HCT116 (cell line): ENCODE measurements around a stretch of chr2.

DNA sequence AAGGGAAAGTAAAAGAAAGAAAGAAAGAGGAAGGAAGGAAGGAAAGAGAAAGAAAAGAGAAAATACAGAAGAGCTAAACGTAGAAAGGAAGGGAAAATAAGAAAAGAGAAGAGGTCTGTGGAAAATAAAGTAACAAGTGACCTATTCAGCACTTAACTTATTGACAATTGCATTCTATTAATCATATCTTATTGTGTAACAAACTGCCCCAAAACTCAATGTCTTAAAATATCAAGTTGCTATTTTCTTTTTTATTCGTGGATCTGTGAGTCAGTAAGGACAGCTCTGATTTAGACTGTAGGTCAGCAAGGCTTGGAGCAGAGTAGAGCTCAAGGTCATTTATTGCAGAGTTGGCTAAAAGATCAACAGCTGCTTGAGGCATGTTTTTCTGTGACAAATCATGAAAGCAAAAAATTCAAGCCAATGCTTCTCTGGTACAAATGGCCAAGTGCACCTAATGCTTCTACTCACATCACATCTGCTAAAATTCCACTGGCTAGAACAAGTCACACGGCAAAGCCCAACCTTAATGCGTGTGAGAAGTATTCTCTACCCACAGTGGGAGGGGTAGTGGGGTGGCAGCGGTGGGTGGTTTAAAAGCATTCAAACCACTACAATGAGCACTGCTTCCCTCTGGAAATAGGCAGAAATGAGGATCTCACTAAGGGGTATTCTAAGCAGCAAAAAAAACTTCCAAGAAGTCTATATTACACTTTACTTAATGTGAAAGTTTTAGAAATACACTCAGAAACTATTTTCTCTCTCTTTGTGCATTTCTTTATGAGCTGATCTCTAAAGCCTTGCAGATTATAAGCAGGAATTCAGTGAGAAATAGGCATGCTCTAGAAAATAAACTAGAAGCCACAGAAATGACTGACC, 497.7 kb upstream of the LRATD1 start:
- RRBS, result no CpG with 5 or more reads among the region's 5 CpGs

- RRBS, result no CpG with 5 or more reads among the region's 2 CpGs
Measured at GRCh38 chr2:14558338-14558643, 74.2 kb upstream of the LRATD1 start.

DNA sequence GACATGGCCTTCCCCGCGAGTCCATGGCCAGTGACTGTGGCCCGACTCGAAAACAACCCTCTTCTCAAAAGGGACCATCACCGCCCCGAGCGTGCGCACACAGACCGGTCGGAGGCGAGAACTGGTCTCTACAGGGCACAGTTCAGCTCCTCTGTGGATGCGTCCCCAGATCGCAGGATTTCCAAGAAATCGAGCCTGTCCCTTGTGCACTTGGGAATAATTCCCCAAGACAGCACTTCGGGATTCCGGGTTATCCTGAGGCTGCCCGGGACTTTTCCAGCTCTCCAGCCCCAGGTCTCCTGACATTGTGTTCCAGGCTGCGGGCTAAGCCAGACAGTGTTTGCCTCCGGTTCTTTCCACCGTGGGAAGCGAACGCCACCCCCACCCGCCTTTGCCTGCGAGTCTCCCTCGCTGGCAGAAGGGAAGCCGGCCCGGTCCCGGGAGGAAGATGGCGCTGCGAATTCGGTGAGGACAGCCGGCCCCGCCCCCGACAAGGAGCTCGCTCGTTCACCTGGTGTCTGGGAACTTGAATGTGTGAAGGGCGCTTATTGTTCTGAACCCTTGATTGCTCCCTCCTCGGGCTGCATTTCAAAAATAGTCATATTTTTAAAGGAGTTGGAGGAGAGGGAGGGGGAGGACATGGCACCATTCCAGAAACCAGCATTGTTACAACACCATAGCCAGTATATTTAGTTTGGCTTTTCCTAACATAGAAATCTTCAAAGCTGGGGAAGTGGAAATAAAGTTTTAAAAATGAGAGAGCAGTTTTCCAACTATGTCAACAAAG, 2.9 kb downstream of the LRATD1 start:
- RRBS, result 91% methylated on average over 3 of the region's 38 CpGs

GRCh38 chr2:14872860-14873145, 240.3 kb downstream of the LRATD1 start:
- RRBS, result no CpG with 5 or more reads among the region's 12 CpGs

- RRBS, result no CpG with 5 or more reads among the region's 12 CpGs
Measured at GRCh38 chr2:15169365-15170260, 391.5 kb downstream of the NBAS start.

DNA sequence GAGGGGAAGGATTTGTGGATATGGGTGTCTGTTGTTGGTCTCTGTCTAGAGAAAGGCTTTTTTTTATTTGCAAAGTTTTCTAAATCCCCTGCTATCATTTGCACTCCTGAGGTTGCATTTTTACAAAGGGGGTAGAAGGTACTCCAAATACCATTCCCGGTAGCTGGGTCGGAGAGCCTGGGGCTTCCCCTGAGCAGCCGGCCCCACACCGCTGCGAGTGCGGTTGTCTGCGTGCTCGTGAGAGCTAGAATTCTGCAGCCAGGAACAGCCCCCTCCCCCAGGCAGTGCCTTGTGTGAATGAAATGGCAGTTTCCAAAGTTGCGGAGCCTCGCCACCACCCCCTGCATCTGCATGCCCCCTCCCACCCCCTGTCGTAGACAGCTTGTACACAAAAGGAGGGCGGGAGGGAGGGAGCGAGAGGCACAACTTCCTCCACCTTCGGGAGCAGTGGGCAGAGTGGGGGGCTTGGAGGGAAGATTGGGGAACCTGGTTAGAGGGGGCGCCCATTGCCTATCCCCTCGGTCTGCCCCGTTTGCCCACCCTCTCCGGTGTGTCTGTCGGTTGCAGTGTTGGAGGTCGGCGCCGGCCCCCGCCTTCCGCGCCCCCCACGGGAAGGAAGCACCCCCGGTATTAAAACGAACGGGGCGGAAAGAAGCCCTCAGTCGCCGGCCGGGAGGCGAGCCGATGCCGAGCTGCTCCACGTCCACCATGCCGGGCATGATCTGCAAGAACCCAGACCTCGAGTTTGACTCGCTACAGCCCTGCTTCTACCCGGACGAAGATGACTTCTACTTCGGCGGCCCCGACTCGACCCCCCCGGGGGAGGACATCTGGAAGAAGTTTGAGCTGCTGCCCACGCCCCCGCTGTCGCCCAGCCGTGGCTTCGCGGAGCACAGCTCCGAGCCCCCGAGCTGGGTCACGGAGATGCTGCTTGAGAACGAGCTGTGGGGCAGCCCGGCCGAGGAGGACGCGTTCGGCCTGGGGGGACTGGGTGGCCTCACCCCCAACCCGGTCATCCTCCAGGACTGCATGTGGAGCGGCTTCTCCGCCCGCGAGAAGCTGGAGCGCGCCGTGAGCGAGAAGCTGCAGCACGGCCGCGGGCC, 1.4 kb downstream of the MYCN start:
- RRBS, result 73% methylated on average over 36 of the region's 74 CpGs

DNA sequence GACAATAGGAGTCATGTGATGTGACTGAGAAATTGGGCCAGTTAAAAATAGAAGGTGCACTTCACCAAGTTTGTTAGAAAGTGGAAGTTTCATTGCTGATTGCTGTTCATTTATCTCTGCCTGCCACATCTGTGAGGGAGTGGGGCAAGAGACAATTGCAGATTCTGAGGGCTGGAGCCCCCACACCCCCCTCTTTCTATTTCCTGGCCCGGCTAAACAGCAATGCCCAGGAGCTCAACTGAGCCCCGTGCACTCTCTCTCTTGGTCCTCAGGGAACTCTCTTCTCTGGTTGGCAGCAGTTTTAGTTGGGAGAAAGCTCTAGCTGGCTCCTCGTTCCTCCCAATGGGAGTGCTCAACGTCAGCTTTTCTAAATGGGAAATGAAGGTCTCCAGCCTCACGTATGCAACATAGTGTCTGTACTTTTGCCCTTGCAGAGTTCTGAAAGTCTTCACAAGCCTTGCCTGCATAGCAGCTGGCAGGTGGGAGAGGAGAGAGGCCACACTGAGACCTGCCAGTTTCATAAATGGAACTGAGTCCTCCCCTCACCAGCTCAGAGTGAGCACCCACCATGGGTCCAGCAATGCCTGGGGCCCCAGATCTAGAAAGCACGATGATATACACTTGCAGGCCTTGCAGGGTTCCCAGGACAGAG, 115.7 kb downstream of the MYCN start:
- RRBS, result no CpG with 5 or more reads among the region's 6 CpGs

GRCh38 chr2:16102789-16103601, 162.6 kb downstream of the MYCN start:
- RRBS, result 66% methylated on average over 5 of the region's 21 CpGs

- RRBS, result 82% methylated on average over 5 of the region's 43 CpGs
Measured at GRCh38 chr2:16507886-16508429, 157.7 kb downstream of the CYRIA start.

- RRBS, result no CpG with 5 or more reads among the region's 5 CpGs
Measured at GRCh38 chr2:16650341-16650964, 15.2 kb downstream of the CYRIA start.

DNA sequence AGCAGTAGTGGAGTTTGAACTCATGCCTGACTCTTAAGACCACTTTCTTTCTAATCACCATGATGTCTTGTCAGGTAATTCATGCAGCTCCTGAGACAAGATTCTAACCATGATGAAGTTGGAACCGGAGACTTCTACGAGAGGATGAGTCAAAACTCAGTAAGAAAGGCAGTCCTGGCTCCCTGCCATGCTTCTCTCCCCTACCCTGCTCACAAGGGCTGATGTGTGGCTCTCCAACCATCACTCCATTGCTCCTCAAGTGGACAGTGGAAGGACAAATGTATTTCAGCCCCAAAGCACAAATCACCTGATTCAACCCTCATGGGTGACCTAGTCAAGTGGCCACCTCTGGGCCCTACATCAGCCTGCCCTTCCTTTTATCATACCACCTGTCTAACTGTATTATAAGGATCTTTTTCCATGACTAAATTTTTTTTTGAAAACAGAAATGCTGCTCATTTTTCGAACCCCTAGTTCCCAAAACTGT, 3.1 kb downstream of the CYRIA start:
- RRBS, result no CpG with 5 or more reads among the region's 3 CpGs

DNA sequence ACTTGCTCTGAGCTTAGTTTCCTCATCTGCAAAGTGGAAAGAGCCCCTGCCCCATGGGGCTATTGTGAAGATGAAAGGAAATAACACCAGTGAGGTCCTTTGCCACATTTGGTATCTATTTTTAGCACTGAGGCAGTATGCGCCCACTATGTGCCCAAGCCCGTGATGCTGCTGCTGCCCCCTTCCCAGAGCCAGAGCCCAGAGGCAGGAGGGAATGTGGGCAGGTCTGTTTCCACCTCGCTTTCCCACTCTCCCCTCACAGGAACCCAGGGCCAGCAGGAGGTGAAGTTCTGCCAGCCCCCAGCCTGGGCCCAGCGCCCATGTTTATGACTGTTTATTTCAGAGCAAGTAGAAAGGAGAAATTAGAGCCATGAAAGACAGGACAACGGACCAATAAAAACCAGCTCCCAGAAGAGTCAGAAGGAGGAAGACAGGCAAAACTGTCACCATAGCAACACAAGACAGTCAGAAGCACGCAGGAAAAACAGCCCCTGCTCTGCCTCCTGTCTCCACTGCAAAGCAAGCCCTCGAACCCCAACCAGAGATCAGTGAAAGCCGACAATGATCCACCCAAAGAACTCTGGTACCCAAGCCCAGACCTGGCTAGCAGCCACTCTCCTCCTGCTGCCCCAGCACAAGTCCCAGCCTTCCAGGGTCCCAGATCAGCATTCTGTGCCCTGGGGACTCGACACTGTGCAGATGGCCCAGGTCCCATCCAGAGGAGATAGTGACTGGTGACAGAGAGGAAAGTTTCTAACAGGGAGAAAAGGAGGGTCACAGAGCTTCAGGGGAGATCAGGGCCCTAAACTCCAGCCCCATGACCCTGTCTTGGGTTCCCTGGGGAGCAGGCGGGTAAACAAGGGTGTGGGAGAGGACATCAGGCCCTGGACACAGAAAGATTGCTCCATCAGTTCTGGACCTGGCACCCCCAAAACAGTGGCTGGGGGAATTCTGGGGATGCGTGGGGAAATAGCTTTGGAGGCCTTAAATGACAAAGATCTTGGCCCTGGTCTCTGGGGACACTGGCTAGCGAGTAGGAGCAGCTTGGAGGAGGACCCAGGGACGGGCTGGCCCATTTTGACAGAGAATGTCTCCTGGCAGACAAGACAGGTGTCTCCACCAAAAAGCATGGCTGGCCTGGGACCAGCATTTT, 1.3 kb downstream of the CYRIA start:
- RRBS, result no CpG with 5 or more reads among the region's 13 CpGs

DNA sequence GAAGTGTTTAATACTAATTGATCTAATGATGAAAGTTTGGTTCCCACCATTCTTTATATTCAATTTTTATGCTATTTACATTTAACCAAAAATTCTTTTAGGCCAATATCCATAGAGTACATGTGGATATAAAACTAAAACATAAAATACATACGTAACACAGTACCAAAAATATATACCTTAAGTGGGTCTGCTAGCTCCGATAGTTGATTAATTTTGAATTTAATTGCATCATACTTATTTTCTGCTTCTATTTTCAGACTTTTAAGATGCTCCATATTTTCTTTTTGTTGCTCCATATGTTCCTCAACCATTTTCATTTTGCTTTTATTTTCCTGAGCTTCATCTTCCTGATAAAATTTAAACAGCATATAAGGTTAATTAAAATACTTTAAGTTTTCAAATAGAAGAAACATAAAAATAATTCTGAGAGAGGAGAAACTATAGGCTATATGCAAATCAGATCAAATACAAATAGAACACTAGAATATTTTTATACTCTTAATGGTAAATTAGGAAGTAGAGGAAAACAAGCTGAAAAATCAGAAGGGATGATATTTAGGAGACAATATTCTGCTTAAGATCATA, 53.5 kb downstream of the SMC6 start:
- RRBS, result no CpG with 5 or more reads among the region's 2 CpGs

DNA sequence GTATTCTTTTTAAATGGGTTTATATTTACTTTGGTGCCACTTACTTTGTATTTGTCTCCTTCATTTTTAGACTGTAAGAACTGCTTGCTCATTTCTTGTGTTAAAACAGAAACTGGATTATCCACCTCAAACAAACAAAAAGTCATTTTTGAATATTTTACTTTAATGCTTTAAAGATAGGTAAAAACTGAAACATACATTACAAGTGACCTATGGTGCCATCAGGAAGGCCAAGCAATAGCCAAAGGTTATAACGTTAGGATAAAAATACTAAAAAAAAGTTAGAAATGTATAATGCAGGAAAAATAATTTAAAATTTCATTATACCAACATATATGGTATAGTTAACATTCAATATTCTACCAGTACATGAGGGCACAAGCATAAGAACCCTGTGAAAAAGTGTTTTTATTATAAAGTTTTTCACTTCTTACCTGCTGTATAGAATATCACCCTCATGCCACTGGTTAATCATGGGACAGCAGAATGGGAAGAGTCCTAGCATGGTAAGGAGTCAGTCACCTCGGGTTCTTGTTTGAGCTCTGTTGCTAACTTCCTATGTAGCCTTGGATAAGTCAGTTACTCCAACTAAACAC, 27.2 kb downstream of the SMC6 start:
- RRBS, result no CpG with 5 or more reads among the region's 2 CpGs

- RRBS, result no CpG with 5 or more reads among the region's 4 CpGs
Measured at GRCh38 chr2:17731352-17732077, 22.1 kb downstream of the SMC6 start.

- RRBS, result no CpG with 5 or more reads among the region's 5 CpGs
Measured at GRCh38 chr2:17813647-17814206, 2.5 kb upstream of the MSGN1 start.

- RRBS, result no CpG with 5 or more reads among the region's 3 CpGs
Measured at GRCh38 chr2:17820902-17821474, 4.7 kb downstream of the MSGN1 start.

- RRBS, result no CpG with 5 or more reads among the region's 6 CpGs
Measured at GRCh38 chr2:19231763-19232235, 126.6 kb downstream of the OSR1 start.

DNA sequence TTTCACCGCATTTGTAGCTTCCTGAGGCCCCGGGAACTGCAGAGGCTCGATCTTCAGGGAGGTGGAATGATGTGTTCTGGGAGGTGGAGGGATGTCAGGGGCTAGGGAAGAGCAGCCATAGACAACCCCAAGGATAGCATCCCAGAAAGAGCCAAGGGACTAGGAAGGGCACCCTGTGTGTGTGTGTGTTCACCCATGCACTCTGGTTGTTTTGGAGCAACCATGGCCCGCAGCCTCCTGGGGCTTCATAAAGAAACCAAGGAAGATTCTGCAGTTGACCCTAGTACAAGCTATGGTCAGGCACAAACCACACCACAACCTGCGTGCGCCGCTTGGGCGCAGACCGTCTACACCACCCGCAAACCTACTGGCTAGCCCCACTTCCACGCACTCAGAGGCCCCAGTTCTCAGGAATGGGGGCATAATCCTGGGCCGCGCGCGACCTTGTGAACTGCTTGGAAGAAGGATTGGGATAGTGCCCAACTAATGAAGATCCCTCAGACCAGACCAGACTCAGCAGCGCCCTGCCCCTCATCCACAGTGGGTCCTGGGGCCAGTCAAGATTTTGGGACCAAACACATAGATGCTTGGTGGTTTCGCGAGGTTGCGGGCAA, 8.7 kb downstream of the OSR1 start:
- RRBS, result no CpG with 5 or more reads among the region's 19 CpGs